ENCODE data around the genes NKX2-1, NKX2-8, SLC25A21 and FOXA1.

DNA sequence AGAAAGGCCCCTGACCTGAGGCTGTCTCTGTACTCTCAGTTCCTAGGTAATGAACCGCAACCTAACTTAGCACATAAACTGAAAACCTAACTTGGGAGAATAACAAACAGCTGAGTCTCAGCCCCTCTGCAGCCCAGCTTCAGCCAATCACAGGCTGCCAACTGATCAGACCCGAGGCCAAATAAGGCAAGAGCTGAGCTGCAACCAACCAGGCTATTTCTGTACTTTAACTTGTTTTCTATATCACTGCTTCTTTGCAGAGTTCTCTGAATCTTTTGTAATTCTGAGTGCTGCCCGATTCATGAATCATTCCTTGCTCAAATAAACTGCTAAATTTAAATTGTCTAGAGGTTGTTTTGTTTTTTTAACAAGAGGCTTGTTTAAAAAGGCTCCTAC is 129.8 kb downstream of the SPTSSA start:
- RRBS = no CpG with 5 or more reads among the region's 3 CpGs

GRCh38 chr14:34332660-34333012 is 129.4 kb downstream of the SPTSSA start:
- RRBS = no CpG with 5 or more reads among the region's 7 CpGs

- RRBS = no CpG with 5 or more reads among the region's 7 CpGs
These were observed 129.1 kb downstream of the SPTSSA start for GRCh38 chr14:34333013-34333209.

DNA sequence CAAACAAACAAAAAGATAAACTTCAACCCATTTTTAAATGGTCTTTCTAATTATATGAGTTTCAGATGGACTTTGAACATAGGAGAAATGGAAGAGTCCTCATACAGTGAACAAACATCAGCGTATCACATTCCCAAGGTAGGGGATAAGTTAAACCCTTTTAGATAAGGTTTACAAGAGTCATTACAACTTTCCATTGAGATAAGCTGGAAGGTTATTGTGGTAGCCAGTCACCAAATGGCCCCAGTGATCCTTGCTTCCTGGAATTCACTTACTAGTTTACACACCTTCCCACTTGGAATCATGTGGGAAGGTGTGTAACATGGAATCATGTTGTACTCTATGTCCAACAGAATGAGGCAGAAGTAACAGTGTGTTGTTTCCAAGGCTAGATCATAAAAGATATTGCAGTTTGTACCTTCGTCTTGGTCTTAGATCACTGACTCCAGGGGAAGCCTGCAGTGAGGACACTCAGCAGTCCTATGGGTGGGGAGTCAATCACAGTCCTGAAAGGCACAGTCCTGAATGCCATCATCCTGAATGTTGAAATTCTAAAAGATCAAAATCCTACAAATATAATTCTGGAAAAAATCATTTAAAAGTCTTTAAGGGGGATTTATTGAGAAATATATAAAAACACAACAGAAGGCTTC is 33.6 kb downstream of the EAPP start:
- RRBS = no CpG with 5 or more reads among the region's 2 CpGs

- RRBS = no CpG with 5 or more reads among the region's 9 CpGs
These were observed 29.5 kb upstream of the EAPP start for GRCh38 chr14:34568950-34569371.

DNA sequence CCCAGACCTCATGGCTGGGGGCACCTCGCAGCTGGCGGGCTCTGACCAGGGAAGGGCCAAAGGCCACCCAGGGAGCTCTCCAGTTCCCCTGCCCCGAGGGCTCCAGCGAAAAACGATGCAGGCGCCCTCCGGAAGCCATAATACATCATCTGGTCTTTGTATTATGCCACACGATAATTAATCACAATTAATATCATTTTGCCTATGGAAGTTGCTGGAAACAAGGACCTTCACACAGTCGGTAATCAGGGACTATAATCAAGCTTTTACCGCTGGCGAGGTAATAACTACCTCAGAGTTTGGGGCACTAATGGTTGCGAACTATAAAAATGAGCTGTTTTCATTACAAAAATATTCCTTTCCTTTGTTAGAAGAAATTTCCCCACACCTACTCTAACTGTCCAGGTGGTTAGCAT is 394 bp upstream of the SNX6 start:
- RRBS = no CpG with 5 or more reads among the region's 12 CpGs

DNA sequence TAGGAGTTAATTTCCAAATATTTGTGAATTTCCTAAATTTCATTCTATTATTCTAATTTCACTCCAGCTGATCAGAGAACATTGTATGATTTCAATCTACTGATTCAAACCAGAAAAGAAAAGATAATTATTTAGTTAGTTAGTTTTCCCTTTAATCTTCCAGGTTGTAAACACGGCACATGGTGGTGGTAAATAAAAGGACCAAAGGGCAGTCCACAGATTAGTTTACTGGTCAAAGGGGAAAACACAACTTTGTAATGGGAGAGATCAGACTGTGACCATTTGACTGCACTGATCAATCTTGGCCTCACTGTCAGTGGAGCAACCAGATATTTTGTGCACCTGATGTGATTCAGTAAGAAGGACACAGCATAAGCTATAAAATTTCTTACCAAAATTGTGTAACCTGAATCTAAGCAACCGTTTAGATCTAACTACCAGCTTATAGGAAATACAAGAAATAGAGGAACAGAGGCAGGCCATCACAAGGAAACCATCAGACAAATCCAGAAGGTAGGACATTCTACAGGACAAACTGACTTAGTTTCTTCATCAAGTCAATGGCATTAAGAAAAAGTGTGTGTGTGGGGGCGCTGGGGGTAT is 26.8 kb downstream of the CFL2 start:
- RRBS = no CpG with 5 or more reads among the region's 3 CpGs

DNA sequence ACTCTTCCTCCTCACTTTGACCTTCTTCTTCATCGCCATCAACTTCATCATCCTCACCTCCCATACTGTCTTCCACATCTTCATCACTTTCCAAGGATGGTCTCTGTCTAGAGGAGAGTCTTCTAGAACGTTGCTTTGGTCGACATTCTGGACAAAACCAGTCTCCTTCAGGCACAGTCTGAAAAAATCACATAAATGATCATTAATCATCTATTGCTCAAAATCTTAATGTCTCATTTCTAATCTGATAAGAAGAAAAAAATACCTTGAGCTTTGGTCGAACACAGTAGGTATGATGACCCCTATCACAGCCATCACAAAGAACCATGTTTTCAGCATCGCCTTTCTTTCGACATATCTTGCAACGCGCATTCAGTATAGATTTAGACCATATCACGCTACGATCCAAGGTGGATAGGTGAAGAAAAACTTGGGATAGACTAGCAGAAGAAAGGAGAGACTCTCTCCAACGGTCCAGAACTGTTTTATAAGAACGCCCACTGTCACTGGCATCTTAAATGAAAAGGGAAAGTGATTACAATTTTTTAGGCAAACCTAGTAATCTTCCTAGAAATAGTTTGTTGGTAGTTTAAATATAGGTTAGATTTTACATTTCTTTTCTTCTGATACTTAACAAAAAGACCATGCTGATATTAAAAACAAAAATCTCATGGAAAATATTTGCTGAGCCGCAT is 50.5 kb upstream of the CFL2 start:
- RRBS = no CpG with 5 or more reads among the region's 13 CpGs

DNA sequence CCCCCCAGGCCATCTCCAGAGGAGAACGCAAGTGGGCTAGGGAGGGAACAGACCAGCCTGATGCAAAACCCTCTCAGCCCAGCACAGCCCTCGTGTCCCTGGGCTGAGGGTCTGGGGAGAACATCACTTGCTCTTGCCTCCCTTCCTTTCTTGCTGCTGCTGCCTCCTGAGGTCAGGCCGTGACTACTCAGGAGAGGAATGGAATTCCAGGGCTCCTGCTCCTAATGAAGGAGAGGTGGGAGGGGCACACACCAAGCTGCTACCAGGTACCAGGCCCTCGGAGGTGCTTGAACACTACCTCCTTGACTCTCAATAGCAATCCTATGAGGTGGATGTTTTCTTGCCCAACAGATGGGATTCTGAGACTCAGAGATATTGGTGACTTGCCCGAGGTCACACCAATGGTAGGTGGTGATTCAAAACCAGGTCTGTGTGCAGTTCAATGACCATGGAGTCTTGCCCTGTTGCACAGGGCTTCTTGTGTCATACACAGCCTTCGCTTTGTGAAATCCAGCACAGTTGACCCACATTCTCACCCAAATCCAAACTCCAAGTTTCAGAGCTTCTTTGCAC is 45.6 kb downstream of the PSMA6 start:
- RRBS = no CpG with 5 or more reads among the region's 6 CpGs

GRCh38 chr14:35340728-35341246 is 48.6 kb downstream of the PSMA6 start:
- RRBS = no CpG with 5 or more reads among the region's 9 CpGs

DNA sequence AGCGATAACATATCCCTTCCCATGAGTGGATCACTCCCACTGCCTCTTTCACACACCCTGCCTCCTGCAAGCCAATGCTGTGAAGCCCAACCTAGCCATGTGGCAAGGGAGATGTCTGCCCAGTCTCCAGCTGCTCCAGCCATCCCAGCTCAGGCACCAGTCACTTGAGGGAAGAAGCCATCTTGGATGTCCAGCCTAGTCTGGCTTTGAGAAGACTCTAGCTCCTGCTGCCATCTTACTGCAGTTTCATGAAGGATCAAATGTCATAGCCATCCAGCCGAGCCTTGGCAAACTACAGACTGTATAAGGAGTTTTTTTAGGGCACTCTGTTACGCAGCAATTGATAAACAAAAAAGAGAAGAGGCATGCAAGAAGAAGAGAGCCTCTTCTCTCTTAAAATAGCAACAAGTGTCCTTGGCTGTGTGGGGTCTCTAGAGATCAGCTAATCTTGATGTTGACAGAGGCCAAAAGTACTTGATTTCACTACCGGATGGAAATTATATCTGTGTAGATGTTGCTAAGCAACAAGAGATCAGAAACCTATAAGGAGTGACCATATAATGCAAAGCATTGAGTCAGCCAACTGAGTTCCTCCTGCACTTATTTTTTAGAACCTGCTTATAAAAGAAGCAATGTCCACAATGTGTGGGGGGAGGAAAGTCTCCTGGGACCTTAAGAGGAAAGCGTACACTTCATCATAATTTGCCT is 241.5 kb downstream of the BRMS1L start:
- RRBS = no CpG with 5 or more reads among the region's 5 CpGs

- RRBS = no CpG with 5 or more reads among the region's 4 CpGs
These were observed 40.6 kb downstream of the MBIP start for GRCh38 chr14:36279851-36280246.

GRCh38 chr14:36507078-36507759 is 12.8 kb downstream of the NKX2-1 start:
- RRBS = no CpG with 5 or more reads among the region's 8 CpGs

GRCh38 chr14:36516659-36517040 is 3.4 kb downstream of the NKX2-1 start:
- RRBS = no CpG with 5 or more reads among the region's 12 CpGs

DNA sequence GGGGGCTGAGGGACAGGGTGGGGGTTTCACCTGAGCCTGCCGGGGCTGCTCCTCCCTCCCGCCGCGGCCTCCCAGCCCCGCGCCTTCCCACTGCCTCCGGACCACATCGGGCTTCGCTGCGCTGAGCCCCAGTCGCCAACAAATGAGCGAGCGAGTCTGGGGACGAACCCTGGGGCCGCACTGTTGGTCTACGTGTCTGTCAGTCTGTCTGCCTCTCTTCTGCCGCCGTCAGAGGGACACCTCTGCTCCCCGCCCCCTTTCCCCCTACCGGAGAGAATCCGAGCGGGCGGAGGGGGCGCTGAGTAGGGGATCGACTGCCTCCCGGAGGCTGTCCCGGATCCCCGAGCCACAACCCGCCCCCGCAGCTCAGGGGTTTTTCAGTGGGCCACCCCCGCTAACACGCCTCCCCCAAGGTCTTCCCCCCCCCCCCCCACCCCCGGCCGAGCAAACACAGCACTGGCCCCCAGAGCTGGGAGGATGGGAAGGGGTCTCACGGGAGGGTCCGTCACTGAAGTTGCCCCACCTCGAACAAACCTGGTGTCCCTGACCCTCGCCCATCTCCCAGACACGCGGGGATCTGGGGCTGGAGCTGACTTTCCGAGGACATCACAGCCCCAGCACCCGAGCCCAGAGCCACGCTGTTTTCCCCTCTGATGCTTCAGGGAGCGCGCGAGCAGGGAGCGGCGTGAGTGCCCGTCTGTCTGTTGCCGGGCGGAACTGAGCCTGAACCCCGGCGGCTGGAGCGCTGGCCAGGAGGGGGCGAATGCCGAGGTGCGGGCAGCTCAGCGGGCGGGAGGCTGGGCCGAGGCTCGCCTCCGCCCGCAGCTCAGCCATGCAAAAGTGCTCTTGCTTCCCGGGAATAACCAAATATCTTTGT is at the start of gene NKX2-1:
NKX2-1 (minus strand) TSS at position 210 of the 877 bp plus-strand sequence.
- RRBS = 4% methylated on average over 14 of the region's 64 CpGs

DNA sequence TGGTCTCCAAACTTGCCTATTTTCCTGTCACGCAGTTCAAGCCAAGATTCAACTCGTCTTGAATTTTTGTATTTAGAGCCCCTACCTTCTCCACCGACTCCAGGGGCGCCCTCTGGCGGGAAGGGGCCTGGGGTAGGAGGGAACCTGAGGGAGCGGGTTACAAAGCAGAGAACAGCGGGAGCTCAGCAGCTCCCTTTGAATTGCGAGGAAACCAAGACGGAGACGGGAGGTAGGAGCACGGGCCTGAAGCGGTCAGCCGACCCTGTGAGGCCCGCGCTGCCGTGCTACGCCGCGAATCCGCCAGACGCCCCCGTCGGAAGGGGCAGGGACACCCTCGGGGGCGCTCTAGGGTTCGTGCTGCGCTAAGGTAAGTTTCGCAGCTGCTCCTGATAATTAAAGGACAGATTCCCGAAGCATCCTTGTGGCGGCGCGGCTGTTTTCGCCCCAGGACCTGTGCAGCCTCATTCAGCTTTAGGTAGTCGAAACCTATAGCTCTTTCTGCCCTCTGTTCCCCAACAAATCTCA is 4.9 kb upstream of the NKX2-1 start:
- RRBS = no CpG with 5 or more reads among the region's 34 CpGs

DNA sequence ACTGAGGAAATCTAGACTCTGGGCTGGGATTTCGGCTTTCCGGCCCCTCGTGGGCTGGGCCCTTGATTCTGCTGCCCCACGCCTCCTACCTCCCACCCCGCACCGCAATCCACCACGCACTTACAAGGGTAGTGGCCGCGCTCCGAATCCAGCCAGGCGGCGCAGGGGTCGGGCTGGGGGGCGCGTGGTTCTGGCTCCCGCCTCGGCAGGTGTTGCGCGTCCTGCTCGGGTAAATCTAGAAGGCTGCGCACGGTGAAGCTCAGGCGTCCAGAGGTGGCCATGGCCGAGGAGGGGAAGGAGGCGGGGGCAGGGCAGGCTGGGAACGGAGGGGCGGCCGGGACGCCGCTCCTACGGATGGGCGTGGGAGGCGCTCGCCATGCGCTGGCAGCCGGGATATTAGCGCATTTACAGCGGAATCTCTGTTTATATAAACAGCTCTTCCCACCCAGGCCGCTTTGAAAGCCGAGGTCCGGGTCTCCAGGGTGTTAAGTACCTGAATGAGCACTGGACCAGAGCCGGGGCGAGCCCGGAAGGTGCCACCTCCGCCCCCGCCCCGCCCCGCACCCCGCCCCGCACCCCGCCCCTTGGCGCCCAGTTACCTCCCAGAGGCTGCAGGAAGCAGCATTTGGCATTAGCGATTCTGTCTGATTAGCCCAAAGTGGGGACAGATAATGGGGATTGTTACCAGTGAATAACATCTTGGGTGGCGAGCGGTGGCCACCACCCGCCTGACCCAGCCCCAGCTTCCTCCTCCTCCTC is at the start of gene NKX2-8:
NKX2-8 (minus strand) TSS at position 506 of the 759 bp plus-strand sequence.
- RRBS = 2% methylated on average over 16 of the region's 56 CpGs

- RRBS = 1% methylated on average over 28 of the region's 73 CpGs
These were observed at the start of gene SLC25A21 for GRCh38 chr14:37171591-37172907. TSS of gene SLC25A21 (minus strand) at chr14:37172606.

- RRBS = no CpG with 5 or more reads among the region's 18 CpGs
These were observed 544 bp downstream of the MIPOL1 start for GRCh38 chr14:37198223-37198739.

- RRBS = under 1% methylated on average over 16 of the region's 83 CpGs
These were observed at the start of gene FOXA1 for GRCh38 chr14:37594835-37595494. TSS of gene FOXA1 (minus strand) at chr14:37595249.

Data from renal cortical epithelial cell (primary cell).